GM12891 (cell line): ENCODE measurements around the genes NTNG1, NBPF6 and STXBP3.

- RRBS, result 3% methylated on average over 6 of the region's 51 CpGs
Measured at GRCh38 chr1:107140720-107141331, at the start of gene NTNG1. Gene NTNG1 (plus strand): TSS chr1:107141039.

- RRBS, result no CpG with 5 or more reads among the region's 2 CpGs
Measured at GRCh38 chr1:107326792-107327555, 186.1 kb downstream of the NTNG1 start.

DNA sequence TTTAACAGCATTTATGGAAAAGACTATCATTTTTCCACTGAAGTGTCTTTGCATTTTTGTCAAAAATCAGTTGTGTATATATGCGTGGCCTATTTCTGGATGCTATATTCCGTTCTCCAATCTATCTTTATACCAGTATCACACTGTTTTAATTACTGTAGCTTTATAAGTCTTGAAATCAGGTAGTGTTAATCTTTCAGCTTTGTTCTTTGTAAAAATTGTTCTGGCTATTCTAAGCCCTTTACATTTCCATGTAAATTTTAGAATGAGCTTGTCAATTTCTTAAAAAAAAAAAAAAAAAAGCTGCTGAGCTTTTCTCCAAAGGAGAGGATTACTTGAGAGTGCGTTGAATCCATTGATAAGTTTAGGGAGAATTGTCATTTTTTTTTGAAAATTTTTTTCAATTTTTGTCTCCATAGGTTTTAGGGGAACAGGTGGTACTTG is 229.1 kb downstream of the NTNG1 start:
- RRBS, result no CpG with 5 or more reads among the region's 3 CpGs

GRCh38 chr1:107596035-107596520 is 368.9 kb downstream of the VAV3 start:
- RRBS, result no CpG with 5 or more reads among the region's 1 CpG

DNA sequence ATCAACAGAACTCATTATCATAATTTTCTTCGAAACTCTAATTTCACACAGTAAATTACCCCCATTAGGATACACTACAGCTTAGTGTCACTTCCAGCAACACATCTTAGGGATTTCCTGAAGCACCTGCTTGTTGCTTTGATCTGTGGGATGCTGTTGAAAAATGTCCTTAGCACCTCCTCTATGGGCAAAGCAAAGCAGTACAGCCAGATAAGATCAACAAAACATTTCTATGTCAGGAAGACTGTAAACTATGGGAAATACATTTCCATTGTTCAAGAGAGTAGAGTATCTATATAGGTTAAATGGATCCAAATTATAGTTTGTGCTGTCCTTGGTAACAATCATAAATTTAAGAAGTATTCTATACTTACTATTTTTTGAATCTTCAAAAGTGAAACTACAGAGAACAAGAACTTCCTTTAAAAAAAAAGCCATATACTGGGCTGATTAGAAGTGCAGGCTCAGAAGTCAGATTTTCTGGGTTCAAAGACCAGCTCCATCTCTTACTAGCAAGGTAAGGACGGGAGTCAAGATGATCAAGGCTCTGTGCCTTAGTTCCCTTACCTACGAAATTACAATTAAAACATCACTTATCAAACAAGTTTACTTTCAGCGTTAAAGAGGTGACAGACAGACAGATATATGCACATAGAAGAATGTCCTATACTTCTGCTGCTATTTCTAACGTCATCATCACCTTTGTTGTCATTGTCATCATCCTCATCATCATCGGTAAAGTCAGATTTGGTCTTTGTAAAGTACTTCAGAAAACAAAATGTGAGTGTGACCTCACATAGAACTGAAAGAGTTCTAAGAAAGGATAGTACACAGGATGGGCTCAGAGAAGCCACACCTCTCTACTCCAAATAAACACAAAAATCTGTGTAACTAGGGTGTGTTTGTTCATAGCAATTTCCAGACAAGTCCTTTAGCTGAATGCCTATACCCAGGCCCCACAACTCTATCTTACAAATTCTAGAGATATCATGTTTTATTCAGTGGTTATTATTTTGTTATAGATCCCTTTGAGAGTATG is 178.8 kb downstream of the VAV3 start:
- RRBS, result no CpG with 5 or more reads among the region's 6 CpGs

GRCh38 chr1:107963301-107964281 is 1.4 kb downstream of the VAV3 start:
- RRBS, result 1% methylated on average over 3 of the region's 20 CpGs

- RRBS, result no CpG with 5 or more reads among the region's 3 CpGs
Measured at GRCh38 chr1:108107606-108107985, 92.5 kb downstream of the SLC25A24 start.

- RRBS, result no CpG with 5 or more reads among the region's 6 CpGs
Measured at GRCh38 chr1:108450099-108450475, at the start of gene NBPF6. Gene NBPF6 (plus strand): TSS chr1:108450343.

DNA sequence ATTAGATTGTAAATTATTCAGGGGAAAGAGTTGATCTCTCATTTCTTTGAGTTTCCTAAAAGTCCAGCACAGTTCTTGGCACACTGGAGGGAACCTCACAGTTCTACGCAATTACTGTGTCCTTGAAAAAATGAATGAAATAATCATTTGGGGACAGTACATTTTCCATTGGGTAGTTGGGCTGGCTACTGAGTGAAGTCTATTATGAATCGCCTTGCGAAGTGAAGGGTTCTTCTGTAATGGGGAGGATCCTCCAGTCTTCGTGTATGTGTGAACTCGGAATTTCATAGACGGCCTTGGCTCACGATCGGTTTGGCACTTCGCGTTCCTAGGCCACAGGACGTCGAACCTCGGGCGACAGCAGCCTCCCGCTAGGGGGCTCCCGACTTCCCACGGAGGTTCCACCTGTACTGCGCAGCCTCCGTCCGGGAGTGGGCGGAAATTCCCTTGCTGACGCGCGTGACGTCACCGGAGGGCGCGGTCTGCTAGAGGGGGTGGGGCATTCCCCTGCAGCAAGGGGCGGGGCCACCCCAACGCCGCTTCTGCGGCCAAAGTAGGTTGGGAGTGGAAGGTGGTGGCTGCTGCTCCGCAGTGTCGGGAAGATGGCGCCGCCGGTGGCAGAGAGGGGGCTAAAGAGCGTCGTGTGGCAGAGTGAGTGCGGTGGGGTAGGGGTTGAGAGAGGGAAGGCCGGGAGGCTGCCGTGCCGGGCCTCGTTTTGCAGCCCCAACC is at the start of gene STXBP3:
STXBP3 (plus strand) TSS at position 539 of the 729 bp plus-strand sequence.
- RRBS, result 4% methylated on average over 11 of the region's 44 CpGs

GRCh38 chr1:108897156-108897678 is 20.4 kb downstream of the GPSM2 start:
- RRBS, result no CpG with 5 or more reads among the region's 5 CpGs

DNA sequence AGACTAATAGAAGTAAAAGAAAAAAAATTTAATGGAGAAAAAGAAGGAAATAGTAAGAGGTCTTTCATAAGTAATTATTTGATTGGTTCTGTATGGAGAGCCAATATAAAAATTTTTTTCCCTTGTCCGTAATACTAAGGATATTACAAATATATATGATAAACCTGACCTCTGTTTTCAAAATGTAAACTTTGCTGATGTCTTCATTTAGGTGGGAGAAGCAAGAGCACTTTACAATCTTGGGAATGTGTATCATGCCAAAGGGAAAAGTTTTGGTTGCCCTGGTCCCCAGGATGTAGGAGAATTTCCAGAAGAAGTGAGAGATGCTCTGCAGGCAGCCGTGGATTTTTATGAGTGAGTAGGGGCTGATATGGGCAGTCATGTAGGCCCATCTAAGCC is 21.0 kb downstream of the GPSM2 start:
- RRBS, result no CpG with 5 or more reads among the region's 2 CpGs

DNA sequence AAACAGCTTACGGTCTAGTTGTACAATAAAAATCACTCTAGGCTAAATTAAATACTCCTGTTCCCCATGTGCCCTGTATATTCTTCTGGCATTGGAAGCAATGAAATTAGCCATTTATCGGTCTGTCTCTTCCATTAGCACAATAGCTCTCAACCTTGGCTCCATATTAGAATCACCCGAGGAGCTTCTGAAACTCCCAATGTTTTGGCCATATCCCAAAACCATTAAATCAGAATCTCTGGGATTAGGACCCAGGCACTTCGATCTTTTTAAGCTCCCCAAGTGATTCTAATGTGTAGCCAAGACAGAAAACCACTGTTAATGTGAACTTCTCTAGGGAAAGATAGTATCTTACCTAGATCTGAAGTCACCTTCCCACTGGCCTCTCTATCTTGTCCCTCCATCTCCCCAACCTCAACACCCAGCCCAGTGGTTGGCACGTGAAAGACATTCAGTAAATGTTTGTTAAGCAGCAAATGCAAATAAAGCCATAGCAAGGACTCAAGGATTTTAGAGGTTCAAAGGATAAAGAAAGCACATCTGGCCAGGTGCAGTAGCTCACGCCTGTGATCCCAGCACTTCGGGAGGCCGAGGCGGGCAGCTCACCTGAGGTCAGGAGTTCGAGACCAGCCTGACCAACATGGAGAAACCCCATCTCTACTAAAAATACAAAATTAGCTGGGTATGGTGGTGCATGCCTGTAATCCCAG is 9.9 kb downstream of the CLCC1 start:
- RRBS, result no CpG with 5 or more reads among the region's 10 CpGs

DNA sequence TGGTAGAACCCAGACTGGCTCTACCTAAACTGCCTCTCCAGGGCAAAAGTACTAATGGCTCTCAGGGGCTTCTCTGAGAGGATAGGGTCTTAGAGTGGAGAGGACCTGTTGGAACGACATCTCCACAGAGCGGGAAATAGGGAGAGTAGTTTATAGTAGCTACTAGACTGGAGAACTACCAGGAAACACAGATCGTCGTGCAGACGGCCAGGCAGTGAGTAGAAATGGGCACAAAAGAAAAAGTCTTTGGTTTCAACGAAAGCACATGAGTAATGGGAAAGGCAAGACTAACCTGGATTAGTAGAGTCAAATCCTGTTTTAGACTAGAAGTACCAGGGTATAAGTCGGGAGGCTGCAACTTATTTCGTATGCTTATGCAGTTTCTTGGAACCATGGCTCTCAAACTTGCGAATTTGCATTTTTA is 1.3 kb downstream of the CLCC1 start:
- RRBS, result no CpG with 5 or more reads among the region's 9 CpGs

- RRBS, result no CpG with 5 or more reads among the region's 5 CpGs
Measured at GRCh38 chr1:109091512-109092168, 1.1 kb downstream of the TMEM167B start.

DNA sequence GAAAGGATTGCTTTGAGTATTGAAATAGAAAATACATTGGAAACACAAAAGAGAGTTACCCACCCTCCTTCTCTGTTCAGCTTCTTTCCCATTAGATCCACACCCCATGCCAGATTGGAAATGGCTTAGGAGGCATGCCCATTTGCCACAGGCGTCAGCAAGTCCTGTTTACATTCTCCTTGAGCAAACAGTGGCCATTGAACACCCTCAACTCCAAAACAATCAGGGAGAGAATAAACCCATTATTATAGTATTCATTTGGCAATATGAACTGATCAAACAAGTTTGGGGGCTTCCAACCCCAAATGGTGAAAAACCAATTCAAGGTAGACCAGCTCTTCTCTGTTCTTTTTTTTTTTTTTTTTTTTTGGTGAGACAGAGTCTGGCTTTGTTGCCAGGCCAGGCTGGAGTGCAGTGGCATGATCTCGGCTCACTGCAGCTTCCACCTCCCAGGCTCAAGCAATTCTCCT is 2.5 kb downstream of the ELAPOR1 start:
- RRBS, result no CpG with 5 or more reads among the region's 2 CpGs

DNA sequence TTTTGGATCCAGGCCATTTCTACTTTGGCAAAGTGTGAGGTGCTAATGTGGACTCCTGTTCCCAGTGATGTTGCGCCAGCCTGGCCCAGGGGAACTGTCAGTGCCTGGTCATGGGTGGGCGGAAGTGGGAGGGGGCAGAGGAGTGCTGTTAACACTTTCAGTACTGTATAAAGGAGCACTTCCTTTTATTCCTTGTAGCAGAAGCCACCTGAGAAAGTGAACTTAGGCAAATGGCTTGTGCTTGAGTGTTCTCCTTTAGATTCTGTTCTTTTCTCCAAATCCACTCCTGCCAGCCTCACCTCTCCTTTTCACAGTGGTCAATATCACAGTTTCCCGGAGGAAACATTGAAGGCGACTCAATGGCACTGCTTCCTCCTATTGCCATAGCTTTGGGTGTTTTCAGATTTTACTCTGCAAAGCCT is 20.0 kb downstream of the ELAPOR1 start:
- RRBS, result no CpG with 5 or more reads among the region's 4 CpGs

- RRBS, result no CpG with 5 or more reads among the region's 7 CpGs
Measured at GRCh38 chr1:109134345-109134857, 20.5 kb downstream of the ELAPOR1 start.

DNA sequence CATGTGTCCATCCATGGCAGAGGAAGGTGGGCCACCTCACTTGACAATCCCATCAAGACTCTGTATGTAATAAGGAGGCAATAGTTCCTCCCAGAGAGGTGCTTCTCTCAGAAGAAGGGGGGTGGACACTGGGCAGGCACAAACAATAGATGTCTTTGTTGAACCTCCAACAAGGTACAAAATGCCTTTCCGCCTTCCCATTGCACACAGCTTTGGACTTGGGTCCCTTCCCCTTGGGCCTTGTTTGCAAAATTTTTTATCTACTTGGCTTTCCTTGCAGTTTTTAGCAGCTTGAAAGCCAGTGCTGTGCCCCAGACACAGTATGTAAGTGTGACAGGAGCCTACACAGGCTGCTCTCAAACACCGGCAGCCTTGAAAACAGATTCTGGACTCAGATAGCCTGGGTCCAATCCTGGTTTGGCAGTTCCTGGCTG is 42.9 kb downstream of the ELAPOR1 start:
- RRBS, result no CpG with 5 or more reads among the region's 2 CpGs

GRCh38 chr1:109235905-109236679 is 13.2 kb upstream of the CELSR2 start:
- RRBS, result 94% methylated on average over 5 of the region's 14 CpGs